HTR-8/SVneo (cell line): ENCODE results near the gene TMEM45B.

DNA sequence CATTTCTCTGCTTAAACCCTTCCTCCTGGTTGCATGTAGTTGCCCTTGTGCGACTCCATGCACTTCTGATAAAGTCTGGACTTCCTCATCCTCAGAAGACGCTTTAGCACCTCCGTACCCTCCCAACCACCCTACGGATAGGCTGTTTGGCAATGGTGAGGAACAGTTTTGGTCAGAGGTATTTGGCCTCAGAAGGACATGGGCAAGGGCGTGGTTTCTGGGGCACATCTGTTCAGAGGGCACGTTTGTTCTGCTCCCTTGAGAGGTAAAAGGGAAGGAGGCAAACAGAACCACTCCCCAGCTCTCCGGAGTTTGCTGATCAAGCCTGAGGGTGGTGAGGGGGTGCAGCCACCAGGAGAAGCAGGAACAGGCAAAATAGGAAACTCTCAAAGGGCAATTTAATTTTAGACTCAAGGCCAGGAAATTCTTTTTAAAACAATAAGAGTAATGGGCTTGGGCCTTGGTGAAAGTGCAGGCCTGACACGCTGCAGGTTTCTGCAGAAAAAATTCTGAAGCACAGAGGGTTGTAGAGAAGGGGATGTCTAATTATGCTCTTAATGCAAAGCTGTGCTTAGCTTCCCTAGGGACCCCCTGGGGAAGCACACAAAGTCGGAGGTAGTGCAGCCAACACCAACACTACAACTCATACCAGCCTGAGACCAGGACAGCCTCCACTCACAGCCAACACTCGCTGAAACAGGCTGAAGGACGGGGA lies 23.3 kb downstream of the ETS1 start:
- RRBS = no CpG with 5 or more reads among the region's 11 CpGs

DNA sequence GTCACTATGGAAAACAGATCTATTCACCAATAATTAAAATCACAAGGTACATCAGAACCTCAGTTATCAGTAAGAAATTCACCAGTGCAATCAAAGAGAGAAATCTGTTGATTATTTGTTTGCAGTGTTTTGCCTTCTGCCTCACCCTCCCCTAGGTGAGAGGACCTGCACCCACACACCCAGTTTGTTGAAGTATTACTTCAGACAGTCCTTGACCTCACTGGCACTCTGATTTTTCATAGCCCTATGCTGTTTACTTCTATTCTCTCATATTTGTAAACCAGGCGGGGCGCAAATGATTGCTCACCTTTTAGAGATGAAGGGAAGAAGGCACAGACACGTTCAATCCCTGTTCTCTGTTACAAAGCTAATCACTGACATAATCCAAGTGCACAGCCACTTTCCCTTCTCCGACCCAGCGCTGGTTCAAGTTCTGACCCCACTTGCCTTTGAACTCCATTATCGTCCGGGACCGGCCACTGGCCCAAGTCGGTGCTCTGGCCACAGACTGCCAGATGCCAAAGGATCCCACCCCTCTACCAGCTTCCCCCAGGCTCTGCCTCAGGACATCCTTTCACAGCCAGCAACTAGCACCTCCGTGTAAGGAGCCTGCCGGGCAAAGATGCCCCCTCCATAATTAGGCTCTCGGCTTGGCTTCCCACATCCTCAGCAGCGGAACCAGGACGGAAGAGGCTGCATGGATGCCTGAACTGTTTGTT lies 1.7 kb downstream of the ETS1 start:
- RRBS = no CpG with 5 or more reads among the region's 14 CpGs

DNA sequence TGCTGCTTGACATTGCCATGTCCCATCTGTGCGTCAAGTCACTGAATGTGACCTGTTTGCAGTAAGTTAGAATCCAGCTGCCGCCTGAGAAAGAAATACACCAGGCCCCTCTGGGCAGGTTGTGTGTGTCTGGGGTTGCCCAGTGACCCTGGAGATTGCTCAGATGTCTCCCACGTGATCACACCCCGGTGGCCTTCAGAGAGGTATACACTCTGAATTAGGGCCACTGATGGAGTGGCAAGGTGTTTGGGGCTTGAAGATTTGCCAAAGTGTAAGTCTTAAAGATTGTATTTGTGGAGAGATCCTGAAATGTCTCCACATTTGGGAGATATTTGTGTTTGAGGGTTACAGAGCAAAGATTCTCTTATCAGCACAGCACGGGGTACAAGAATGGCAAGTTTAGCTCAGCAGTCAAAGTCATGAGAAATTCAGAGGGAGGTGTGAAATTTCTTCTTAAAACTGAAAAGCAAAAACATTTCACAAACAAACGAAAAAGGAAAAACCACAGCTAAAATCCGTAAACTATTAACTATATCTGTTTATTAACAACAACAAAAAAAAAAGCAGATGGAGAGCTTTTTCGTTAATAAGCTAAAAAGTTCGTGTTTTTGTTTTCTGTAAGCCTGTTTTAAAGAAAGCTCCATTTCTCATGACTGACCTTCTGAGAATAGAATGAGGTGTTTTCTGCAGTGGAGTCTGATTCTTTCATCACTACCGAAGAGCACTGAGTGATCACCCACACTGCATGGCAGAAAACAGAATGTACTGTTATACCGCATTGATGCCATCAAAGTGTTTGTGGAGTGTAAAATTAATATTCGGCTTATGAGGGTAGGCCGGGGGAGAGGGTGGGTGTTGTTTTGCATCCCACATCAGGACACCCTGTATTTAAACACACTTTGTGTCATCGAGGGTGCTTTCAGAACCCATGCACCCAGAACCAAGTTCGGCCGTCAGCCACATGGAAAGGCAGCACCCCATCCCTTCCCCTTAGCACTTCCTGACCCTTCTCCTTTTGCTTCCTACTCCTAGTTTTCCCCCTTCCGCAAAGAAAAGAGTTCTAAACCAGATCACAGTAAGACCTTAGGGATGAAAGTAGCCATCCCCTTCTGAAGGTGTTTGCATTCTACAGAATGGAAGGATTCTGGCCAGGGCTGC lies 41.1 kb upstream of the ETS1 start:
- RRBS = no CpG with 5 or more reads among the region's 17 CpGs

- RRBS = no CpG with 5 or more reads among the region's 10 CpGs
Observed at GRCh38 chr11:128734379-128735011, 40.6 kb downstream of the FLI1 start.

- RRBS = 74% methylated on average over 2 of the region's 5 CpGs
Observed at GRCh38 chr11:128928445-128928943, 14.2 kb downstream of the TP53AIP1 start.

- RRBS = no CpG with 5 or more reads among the region's 7 CpGs
Observed at GRCh38 chr11:128937403-128937673, 5.3 kb downstream of the TP53AIP1 start.

GRCh38 chr11:129004743-129005236 lies 62.1 kb upstream of the TP53AIP1 start:
- RRBS = no CpG with 5 or more reads among the region's 2 CpGs

DNA sequence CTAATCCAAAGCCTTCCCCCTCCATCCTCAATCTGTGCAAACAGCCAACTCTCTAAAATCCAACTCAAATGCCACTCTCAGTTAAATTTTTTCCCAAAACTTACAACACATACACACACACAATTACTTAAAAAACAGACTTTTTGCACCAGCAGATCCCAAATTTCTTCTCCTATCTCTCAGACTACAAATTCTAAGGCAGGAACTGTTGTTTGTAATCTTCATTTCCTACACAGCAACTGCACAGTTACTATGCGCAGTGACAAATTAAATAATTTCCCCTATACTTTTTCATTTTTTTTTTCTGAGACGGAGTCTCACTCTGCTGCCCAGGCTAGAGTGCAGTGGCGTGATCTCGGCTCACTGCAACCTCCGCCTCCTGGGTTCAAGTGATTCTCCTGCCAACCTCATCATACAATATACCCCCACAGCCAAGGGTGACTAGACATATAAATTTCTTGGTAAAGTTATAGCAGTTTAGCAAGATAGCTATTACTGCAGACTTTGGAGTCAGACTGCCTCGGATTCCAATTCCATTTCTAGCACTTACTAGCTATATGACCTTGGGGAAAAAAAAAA lies 47.7 kb upstream of the ARHGAP32 start:
- RRBS = no CpG with 5 or more reads among the region's 6 CpGs

DNA sequence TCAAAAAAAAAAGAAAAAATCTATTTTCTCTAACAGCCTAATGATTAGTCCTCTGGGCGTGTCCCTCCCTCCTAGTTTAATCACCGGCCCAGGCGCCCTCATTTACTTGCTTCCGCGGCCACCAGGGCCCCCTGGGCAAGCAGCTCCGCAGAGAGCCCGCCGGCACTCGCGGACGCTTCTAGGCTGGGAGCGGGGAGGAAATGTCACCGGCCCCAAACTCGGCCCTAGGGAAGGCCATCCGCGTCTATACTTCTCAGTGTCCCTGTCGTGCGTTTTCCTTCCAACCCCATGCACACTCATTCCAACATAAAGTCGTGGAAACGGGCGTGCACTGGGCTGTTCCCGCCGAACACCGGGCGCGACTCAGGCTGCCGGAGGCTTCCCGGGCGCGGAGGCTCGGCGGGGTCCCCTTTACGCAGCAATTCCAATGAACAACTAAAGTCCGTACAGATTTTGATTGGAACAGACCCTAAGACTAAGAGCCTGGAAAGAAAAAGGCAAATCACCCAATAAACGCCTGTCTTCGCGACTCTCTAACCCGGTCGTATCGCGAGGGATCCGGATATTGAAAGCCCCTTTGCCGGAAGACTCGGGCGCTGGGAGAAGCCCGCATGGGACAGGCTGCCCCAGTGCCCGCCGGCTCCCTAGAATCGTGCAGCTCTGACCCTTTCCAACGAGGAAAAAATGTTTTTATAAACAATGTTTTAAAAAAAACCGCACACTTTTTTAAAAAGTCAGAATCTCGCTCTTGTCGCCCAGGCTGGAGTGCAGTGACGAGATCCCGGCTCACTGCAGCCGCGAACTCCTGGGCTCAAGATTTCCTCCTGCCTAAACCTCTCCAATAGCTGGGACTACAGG lies 1.4 kb upstream of the BARX2 start:
- RRBS = 37% methylated on average over 18 of the region's 57 CpGs

GRCh38 chr11:129643032-129643991 lies 172.3 kb upstream of the TMEM45B start:
- RRBS = no CpG with 5 or more reads among the region's 10 CpGs

- RRBS = no CpG with 5 or more reads among the region's 11 CpGs
Observed at GRCh38 chr11:129731202-129731654, 84.4 kb upstream of the TMEM45B start.

- RRBS = 74% methylated on average over 4 of the region's 58 CpGs
Observed at GRCh38 chr11:129815402-129816189, at the start of gene TMEM45B. Gene TMEM45B (plus strand): TSS chr11:129815848.

DNA sequence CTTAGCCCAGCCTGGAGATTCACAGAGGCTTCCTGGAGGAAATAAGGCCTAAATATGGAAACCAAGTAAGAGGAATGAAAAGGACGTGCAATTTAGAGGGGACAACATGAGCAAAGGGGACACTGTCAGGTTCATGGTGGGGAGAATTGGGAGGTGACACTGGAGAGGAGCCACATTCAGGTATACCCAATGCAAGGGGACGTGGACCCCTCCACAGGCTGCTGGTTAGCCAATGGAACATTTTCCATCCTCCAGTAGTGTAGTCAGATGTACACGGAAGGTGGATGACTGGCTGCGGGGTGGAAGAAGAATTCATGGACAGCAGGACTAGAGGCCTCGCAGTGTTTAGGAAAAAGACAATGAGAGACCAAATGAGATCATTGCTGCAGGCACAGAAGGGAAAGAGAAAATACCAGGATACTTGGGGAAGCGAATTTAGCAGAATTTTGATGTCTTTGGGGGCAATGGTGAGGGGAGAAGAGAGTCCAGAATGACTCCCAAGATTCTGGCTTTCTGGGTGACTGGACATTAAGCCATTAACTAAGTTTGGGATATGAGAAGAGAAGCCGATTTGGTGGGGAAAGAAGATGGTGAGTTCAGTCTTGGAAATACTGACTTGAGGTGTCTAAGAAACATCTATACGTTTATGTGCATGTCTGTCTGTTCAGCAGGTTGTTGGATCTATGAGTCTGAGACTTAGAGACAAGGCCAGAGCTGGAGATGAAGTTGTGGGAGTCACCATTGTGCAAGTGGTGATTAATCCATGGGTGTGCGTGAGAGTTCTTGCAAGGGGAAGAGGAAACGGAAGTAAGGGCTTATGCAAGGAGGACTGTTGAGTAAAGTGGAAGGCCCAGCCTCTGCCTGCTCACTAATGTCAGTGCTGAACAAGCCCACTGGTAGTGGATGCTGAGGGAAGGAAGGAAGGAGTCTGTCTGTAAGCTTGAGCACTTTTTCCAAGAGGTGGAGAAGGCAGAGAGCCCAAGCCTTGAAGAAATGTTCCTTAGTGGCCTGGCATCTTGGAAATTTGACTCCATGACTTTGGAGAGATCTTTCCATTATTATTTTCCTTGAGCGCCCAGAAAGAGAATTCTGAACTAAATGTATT lies 9.5 kb downstream of the TMEM45B start:
- RRBS = no CpG with 5 or more reads among the region's 11 CpGs

GRCh38 chr11:129901729-129902224 lies 6.4 kb upstream of the NFRKB start:
- RRBS = no CpG with 5 or more reads among the region's 4 CpGs

DNA sequence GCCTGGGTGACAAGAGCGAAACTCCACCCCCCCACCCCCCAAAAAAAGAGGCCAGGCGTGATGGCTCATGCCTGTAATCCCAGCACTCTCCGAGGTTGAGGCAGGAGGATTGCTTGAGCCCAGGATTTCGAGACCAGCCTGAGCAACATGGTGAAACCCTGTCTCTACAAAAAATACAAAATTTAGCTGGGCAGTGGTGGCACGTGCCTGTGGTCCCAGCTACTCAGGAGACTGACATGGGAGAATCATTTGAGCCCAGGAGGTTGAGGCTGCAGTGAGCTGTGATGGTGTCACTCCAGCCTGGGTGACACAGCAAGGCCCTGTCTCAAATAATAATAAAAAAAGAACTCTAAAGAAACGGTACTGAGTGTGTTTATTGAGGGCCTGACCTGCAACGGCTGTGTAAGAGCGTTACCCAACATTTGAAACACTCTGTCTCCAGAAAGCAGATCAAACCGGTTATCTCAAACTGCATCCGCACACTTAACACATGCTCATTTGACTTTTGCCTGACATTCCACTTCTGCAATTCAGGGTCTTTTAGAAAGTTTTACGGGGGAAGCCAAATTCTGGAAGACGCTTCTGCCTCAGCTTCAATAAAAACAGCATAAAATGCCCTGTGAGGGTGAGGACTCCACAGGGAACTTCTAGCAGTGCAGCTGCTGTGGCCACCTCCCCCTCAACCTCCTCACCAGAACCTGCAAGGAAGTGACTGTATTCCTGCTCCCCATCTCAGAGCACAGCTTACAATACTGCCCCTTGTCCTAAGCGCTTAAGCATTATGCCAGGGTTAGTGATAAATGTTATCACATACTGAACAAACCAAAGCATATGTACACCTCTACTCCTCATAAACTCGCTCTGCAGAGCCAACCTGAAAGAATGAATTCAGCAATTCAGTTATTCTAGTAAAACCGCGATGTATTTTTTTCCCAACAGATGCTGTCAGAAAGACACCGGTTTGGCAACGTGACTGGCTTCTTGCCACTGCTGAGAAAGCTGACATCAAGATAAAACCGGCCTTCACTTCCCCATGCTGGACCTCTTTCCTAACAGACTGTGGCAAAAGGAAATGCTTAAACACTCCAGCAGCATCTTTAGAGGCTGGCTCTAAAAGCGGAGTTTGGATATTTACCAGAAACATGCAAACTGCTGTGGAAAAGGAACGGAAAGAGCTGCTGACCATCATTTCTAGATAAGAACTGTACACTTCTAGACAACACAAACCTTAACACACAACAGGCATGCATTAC lies 52.3 kb downstream of the PRDM10 start:
- RRBS = no CpG with 5 or more reads among the region's 21 CpGs

DNA sequence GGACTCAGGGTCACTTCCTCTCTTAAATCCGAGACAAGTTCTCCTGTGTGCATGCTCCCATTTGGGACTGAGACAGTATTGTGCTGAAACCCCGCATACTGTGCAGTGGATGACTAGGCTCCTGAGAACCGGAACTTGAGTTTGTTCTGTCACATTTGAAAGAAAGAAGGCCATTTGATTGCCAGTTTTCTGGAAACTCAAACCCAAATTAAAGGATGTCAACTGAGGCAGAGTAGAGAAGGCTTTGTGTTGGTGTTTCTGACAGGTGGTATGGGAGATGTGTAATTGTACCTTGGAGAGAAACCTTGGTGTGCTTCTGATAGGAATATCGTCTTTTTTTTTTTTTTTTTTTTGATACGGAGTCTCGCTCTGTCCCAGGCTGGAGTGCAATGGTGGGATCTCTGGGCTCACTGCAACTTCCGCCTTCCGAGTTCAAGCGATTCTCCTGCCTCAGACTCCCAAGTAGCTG lies 2.5 kb downstream of the APLP2 start:
- RRBS = no CpG with 5 or more reads among the region's 9 CpGs

DNA sequence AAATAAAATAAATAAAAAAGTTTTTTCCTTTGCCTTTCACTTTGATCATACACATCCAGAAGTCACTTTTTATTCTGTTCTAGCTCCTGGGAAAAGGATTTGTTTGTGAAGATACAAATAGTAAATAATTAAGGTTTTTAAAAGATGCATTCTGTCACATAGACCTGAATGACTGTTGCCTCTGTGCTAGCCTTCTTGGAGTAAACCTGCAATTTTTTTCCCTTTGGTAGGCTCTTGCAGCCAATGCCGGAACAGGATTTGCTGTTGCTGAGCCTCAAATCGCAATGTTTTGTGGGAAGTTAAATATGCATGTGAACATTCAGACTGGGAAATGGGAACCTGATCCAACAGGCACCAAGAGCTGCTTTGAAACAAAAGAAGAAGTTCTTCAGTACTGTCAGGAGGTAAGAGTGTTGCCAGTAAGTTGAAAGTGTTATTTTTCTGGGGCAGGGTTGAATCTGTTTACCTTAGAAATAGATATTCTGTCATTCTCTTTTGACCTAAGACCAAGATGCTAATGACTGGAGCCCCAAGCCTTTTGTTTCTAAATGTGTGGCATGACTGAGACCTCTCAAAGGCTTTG lies 39.6 kb downstream of the APLP2 start:
- RRBS = no CpG with 5 or more reads among the region's 2 CpGs

DNA sequence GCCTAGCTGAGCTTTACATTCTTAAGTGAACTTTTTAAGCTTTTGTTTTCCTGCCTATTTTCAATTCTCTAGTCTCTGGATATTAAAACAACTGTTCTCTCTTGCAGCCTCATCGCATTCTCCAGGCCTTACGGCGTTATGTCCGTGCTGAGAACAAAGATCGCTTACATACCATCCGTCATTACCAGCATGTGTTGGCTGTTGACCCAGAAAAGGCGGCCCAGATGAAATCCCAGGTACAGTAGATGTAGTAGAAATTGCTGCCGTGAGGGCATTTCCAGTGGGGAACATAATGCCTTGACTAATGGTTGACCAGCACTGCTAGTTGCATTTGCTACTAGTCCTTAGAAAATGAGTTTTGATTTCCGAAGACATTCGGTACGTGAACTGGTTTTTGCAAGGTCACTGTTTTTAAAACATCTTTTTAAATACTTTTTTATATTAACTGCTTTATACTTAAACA lies 29.6 kb upstream of the ST14 start:
- RRBS = no CpG with 5 or more reads among the region's 11 CpGs

DNA sequence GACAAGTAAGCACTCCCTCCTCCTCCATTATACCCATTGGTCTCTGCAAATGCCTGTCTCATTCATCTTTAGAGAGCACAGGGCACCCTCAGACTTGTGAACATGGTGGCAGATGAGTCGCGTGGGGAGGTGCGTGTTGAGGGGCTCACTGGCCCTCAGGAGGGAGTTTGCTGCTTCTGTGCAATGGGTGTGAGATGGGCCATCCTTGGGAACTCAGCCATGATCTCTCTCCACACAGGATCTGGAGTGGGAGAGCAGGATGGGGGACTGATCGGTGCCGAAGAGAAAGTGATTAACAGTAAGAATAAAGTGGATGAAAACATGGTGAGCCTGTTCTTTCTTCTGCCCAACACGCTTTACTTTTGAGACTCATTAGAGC lies 19.4 kb upstream of the ST14 start:
- RRBS = no CpG with 5 or more reads among the region's 6 CpGs